Vein endothelial cell (primary cell): ENCODE measurements around the gene SLA2.

GRCh38 chr20:35775520-35776444 lies 4.0 kb downstream of the PHF20 start:
- CAGE, long polyA plus RNA = no peak

DNA sequence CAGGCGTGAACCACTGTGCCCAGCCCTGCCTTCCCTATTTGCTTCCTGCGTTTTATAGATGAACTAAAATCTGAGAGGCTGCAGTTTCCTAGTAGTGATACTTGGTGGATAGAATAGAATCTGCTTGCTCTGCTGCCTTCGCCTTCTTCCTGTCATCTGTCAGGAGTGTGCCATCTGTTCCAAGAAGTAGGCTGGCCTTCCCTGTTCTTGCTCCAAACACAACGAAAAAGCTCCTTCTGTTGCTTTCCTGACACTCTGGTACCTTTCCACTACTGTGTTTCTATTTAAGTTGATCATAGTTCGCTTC lies 47.3 kb downstream of the PHF20 start:
- CAGE, long polyA plus RNA = no peak

DNA sequence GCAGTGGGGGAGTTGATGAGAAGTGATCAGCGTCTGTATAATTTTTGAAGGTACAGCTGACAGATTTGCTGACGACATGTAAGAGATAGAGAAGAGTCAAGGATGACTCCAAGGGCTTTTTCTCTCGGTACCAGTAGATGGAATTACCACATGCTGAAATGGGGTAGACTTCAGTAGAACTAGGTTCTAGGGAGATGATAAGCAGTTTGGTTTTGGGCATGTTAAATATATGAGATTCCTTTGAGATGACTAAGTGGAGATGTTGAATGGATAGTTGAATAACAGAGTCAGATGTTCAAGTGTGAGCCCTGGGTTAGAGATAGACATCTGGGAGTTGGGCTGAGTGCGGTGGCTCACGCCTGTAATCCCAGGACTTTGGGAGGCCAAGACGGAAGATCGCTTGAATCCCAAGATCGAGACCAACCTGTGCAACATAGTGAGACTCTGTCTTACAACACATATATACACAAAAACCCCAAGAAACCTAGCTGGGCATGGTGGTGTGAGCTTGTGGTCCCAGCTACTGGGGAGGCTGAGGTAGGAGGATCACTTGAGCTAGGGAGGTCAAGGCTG lies 50.1 kb downstream of the PHF20 start:
- CAGE, long polyA plus RNA = no peak

DNA sequence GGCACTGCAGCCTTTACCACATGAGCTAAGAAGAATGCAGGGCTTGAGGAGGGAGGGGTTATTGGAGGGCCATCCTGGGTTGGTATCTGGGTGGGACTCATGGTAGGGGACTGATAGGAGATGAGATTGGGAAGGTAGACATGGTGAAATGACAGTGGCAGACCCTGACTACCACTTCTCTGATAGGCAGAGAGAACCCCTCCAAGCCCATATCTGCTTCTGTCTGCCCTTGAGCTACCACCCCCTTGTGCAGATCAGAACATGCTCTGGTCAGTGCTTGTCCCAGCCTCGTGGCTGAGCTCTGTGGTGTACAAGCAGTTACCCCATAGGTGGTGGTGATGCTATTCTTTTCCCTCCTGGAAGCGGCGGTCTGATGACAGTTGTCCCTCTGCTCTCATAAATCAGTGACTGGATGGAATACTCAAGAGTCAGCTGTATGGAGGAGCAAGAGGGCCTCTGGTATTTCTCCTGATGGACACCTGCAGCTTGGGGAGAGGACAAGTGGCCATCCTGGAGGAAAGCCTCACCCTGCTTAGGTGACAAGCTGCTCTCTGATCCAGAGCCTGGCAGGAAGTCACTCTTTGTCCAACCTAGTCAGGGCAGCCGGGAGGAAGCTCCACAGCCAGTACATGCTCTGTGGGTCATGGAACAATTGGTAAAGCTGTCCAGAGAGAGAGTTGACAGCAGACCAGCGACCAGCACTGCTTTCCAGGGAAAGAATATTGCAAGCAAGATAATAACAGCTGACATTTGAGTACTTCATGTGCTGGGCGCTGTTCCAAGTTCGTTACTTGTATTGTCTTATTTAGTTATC lies 47.3 kb downstream of the SCAND1 start:
- CAGE, long polyA plus RNA = no peak

DNA sequence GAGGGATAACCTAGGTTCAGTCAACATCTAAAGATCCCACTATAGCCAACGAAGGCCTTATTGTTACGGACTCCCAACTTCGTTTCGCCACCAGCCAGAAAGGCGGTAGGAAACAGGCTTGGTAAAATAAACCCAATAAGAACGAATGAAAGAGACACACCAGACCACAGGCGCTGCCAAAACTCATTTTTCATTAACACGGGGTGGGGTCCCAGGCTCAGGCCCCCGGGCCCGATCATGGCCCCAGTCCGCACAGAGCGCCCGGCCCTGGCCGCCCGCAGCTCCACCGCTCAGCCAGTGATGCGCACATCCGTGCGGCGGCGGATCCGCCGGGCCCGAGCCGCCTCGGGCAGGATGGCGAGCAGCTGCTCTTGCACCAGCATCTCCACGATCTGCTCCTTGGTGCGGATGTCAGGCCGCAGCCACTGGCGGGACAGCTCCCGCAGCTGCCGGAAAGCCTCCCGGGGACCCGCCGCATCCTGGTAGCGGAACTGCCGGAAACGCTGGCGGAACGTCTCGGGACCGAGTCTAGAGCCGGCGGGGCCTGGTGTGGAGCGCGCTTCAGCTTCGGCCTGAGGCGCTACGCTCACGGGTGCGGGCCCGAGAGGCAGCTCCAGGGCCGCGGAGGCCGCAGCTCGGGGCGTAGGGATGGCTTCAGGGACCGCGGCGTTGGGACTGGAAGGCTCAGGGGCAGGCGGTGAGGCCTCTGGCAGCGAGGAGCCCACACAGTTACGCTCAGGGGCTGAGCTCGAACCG lies 669 bp downstream of the SCAND1 start:
- CAGE, long polyA plus RNA = no peak

DNA sequence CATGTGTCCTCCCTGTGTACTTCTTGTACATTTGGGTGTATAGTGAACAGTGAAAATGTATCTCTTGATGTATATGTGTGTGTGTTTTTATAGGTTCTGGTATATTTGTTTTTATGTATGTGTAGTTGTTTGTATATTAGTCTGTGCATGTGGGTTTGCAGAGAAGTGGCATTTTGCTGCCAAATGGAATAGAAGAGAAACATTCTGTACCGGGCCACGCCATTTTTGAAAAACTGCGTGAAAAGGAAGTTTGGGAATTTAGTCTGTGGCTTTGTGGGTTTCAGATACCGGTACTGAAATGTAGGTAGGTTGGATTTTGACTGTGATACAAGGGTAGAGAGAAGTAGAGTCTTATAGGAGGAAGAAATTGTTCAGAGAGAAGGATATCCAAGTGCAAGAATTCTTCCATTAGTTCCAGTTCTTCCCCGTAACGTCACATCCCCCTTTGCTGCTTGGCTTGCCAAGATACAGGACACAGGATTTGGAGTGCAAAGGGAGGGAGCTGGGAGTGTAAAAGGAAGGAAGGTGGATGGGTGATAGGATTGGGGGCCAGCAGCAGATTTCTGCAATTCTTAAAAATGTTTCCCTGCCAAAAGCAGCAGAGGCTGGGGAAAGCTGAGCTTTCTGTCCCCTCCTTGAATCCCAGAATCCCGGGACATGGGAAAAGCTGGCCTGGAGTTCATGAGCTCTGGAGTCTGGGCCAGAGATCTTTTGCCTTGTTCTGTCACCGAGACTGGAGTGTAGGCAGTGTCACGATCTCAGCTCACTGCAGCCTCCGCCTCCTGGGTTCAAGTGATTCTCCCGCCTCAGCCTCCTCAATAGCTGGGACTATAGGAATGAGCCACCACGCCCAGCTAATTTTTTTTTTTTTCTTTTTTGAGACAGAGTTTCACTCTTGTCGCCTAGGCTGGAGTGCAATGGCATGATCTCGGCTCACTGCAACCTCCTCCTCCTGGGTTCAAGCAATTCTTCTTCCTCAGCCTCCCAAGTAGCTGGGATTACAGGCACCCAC lies 60.1 kb upstream of the EPB41L1 start:
- CAGE, long polyA plus RNA = no peak

DNA sequence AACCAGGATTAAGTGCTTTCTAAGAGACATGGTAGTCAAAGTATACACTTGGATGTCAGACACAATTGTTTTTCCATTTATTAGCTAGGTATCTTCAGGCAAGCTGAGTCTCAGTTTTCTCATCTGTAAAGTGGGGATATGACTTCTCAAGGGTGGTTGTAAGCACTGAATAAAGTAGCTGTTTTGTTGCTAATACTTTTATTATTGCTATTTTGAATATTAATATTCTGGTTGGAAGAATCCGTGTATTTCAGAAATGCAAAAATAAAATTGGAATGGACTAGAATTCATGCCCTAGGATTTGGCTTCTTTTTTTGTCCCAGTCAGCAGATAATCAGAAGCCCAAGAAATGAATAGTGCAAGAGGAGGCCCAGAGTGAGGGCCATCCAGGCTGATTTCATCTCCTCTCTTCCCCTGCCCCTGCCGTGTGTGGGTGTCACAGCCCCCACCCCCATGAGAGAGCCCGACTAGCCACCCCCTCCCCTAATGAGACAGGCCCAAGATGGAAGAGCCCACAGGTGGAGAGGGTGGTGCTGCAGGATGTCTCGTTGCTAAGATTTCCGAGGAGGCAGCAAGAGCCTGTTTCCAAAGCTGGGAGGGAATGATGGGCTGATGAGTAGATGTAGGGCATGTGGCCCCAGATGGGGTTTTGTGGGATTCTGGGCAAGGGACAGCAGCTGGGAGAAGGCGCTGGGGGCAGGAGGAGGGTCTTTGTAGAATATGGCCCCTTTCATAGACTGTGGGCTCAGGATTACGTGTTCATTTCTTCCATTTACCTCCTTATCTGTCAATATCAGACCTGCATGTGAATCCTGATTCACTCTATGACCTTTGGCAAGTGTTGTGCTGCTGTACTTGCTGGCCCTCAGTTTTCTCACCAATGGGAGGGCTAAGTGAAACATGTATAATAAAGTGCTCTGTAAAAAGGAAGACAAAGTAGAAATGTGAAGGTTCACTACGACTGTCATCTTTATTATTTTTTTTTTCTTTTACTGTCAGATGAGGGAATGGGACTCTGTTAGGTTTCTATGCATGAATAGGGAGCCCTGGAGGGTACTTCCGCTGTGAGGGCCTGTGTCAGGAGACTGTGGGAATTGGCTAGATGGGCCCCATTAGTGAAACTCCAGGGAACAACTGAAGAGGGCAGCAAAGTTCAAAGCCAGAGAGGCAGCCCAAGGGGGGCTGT lies 13.8 kb upstream of the EPB41L1 start:
- CAGE, long polyA plus RNA = no peak

- CAGE, long polyA plus RNA = no peak
Observed at GRCh38 chr20:36155514-36156603, 1.3 kb downstream of the EPB41L1 start.

DNA sequence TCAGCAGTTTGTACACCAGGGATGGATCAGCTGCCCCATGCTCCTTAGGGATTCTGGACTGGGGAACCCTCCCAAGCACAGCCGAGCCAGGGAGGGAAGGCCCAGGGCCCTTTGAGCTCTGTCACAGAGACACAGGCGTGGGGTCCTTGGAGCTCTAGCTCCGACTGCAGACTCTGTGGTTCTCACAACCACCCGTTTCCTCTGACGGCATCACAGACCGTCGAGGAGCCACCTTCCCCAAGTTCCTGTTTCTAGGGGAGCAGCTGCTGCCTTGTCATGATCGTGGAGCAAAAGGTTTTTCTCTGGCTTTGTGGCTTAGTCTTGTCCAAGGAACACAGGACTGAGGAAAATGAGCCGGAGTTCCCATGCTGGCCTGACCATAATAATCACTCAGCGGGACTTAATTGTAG lies at the start of gene SLA2:
Gene SLA2 (minus strand): TSS at position 166 of the 410 bp plus-strand sequence.
- CAGE, long polyA plus RNA = no peak

- CAGE, long polyA plus RNA = no peak
Observed at GRCh38 chr20:36802828-36803302, 29.3 kb upstream of the DSN1 start.

DNA sequence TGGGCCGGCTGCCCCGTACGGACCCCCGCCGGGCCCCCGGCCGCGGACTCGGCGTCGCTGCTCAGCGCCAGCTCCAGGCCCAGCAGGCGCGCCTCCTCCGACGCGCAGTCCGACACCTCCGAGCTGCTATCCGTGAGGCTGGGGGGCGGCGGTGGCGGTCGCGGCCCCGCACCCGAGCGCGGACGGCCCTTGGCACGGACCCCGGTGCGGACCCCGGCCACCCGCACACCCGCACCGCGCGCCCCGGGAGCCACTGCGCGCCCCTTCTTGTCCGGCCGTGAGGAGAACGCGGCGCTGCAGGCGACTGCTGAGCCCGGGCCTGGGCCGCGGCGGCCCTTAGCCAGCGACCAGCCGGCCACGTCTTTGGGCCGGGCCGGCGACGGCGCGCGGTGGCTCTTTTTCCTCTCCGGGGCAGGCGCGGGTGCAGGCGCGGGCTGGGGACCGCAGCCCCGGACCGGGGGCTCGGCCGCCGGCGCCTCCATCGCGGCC lies 431 bp downstream of the SOGA1 start:
- CAGE, long polyA plus RNA = no peak

DNA sequence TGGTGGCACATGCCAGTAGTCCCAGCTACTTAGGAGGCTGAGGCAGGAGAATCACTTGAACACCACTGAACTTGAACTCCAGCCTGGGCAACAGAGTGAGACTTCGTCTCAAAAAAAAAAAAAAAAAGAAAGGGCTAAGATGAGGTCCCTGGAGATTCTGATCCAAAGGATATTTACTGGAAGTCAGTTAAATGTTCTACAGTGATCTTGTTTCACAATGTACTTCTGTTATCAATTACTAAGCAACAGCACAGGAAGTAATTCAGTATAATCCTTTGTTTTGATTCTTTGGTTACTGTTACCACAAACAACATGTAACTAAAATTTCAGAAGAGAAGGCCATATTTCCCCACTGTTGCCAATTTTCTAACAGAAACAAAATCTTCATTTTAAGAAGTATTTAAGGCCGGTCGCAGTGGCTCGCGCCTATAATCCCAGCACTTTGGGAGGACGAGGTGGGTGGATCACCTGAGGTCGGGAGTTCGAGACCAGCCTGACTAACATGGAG lies 7.2 kb downstream of the SAMHD1 start:
- CAGE, long polyA plus RNA = no peak

DNA sequence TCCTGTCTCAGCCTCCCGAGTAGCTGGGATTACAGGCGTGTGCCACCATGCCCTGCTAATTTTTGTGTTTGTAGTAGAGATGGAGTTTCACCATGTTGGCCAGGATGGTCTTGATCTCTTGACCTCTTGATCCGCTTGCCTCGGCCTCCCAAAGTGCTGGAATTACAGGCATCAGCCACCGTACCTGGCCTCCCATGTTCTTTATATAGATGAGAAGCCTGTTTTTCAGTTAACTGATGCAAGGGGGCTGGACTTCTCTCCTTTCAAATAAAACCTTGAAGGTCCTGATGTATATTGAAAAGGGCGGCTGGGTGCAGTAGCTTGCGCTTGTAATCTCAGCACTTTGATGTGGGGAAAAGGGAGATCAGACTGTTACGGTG lies 16.0 kb upstream of the SAMHD1 start:
- CAGE, long polyA plus RNA = no peak

DNA sequence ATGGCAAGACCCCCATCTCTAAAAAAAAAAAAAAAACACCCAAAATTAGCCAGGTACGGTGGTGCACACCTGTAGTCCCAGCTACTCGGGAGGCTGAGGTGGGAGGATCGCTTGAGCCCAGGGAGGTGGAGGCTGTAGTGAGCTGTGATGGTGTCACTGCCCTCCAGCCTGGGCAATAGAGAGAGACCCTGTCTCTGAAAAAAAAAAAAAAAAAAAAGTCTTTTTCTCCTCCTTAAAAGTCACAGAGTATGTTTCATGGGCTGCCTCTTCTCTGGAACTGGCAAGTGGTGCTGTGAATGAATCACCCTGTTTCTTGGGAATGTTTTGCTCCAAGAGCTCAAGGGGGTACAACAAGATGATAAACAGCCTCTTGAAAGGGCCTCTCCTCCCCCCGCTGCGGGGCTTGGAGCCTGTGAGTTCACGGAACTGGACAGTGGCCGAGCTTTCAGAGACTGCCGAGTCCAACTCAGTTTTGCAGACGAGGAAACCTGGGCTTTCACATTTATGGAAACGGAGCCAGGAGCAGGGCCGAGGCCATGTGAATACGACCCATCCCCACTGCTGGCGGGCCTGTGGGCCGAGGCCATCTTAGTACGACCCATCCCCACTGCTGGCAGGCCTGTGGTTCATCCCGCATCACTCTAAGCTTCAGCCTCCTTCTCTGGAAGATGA lies 18.3 kb upstream of the SRC start:
- CAGE, long polyA plus RNA = no peak

GRCh38 chr20:37333643-37334248 lies 12.2 kb upstream of the SRC start:
- CAGE, long polyA plus RNA = no peak

- CAGE, long polyA plus RNA = no peak
Observed at GRCh38 chr20:37335673-37336872, 9.9 kb upstream of the SRC start.

GRCh38 chr20:37343408-37344093 lies 2.4 kb upstream of the SRC start:
- CAGE, long polyA plus RNA = no peak

- CAGE, long polyA plus RNA = no peak
Observed at GRCh38 chr20:37406173-37407113, 60.5 kb downstream of the SRC start.

- CAGE, long polyA plus RNA = no peak
Observed at GRCh38 chr20:37520200-37520827, 736 bp upstream of the NNAT start.

DNA sequence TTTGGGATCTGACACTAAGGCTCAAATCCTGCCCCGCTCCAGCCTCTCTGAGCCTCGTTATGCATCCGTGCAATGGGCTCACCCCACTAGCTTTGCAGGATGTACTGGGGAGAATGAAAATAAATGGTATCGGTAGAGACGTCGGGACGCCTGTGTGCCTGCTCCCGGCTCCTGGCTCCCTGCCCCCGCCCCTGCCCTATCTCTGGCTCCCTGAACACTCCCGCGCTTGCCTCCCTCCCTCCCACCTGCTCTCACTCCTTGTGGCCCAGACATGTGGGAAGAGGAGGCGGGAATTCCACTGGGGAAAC lies 13.1 kb downstream of the VSTM2L start:
- CAGE, long polyA plus RNA = no peak